ENCODE measurements around a stretch of chr1.

DNA sequence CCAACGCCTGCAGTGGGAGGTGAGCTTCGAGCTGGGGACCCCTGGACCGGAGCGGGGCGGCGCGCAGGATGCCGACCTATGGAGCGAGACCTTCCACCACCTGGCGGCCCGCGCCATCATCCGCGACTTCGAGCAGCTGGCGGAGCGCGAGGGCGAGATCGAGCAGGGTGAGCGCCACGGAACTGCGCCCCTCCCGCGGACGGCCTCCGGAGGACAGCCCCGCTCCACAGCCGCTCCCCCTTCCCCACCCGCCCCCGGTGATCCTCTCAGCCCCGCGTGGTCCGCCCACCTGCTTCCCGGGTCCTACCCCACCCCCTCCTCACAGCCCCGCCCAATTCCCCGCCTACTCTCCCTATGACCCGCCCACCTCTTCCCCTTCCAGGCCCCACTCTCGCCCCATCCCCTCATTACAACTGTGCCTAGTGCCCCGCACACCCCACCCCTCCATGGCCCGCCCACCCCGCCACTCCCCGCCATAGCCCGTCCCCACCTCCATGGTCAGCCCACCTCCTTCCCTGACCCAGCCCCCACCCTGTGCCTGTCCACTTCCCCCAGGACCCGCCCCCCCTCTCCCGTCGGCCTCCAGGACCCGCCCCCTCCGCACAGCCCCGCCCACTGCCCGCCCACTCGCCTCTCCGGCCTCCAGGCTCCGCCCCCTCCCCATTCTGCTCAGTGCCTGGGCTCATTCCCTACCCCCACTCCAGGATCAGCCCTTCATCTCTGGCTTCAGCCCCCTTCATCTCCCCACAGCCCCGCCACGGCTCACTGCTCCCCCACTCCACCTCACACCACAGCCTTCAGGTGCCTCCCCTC lies 52.8 kb downstream of the VWA5B1 start:
- PRO-cap, 2 experiments = no peak in any of the 2 experiments

GRCh38 chr1:20366387-20366972 lies 75.8 kb downstream of the VWA5B1 start:
- PRO-cap, 2 experiments = no peak in any of the 2 experiments

DNA sequence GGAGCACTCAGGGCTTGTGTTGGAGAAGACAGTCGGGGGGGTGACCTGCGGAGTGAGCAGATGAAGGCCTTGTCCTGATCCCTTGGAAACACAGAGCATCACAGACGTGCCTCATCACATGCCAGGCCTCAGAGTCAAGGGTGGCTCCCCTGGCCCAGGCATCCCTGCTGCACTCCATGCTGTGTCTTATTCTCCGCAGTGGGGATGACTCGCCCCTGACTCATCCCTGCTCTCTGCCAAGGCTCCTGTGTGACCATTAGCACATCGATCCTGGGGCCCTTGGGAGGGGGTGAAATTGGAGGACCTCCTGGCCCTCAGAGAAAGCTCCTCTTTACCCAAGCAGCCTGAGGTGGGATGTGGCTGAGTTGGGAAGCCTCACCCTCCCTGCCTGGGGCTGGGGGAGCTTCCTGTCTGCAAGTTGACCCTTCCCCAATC lies 74.8 kb downstream of the CAMK2N1 start:
- PRO-cap, 2 experiments = peak in 2 of 2 experiments; most common minus-strand start position 221 of the sequence (in 2)

DNA sequence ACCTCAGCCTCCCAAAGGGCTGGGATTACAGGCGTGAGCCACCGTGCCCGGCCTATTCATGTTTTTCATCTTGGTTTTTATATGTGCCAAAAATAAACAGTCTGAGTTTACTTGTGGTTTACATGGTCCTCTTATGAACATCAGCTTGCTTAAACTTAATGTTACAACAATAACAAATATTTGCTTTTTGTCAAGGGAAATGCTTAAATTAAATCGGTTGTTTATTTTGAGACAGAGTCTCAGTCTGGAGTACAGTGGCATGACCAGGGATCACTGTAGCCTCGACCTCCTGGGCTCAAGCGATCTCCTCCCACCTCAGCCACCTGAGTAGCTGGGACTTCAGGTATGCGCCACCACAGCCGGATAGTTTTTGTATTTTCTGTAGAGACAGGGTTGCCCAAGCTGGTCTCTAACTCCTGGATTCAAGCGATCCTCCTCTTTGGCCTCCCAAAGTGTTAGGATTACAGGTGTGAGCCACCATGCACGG lies 2.3 kb downstream of the HP1BP3 start:
- PRO-cap, 2 experiments = peak in 2 of 2 experiments; most common plus-strand start position 234 of the sequence (in 2)

DNA sequence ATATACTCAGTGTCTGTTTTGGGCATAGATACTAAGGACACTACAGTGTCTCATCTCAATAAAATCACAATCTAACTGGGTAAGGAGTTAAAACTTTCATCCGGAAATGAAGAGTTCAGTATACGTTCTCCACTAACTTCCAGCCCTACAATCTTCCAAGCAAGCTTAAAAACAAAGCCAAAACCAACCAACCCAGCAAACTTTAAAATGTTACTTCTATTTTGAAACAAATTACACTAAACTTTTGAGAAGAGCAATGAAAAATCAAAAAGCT lies 1.6 kb downstream of the HP1BP3 start:
- PRO-cap, 2 experiments = no peak in any of the 2 experiments

- PRO-cap, 2 experiments = no peak in any of the 2 experiments
Observed at GRCh38 chr1:20851100-20851709, 64.1 kb upstream of the HP1BP3 start.

- PRO-cap, 2 experiments = no peak in any of the 2 experiments
Observed at GRCh38 chr1:20865092-20865414, 77.9 kb upstream of the HP1BP3 start.

DNA sequence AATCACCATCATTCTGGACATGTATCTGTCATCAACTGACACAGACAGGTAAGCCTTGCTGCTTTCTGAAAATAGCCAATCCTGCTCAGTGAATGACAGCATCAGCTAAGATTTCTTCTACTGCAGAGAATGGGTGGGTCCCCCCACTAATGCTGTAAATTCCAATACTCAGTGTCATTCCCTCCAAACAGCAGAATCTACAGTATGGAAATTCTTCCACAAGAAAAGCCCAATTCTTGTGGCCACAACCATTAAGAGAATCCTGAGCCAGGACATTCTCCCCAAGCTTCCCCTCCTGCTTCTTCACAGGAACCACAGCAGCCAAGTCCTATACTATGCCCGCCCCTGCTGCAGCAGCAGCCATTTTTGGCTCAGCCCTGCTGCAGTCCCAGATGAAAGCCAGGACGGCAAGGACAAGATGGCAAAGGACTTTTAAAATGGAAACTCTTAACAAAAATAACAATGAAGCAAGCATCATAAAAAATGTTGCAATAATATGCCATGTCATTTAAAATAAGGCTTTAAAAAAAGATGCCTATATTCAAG lies 26.8 kb downstream of the EIF4G3 start:
- PRO-cap, 2 experiments = no peak in any of the 2 experiments

- PRO-cap, 2 experiments = no peak in any of the 2 experiments
Observed at GRCh38 chr1:21257376-21258179, 32.7 kb downstream of the ECE1 start.

DNA sequence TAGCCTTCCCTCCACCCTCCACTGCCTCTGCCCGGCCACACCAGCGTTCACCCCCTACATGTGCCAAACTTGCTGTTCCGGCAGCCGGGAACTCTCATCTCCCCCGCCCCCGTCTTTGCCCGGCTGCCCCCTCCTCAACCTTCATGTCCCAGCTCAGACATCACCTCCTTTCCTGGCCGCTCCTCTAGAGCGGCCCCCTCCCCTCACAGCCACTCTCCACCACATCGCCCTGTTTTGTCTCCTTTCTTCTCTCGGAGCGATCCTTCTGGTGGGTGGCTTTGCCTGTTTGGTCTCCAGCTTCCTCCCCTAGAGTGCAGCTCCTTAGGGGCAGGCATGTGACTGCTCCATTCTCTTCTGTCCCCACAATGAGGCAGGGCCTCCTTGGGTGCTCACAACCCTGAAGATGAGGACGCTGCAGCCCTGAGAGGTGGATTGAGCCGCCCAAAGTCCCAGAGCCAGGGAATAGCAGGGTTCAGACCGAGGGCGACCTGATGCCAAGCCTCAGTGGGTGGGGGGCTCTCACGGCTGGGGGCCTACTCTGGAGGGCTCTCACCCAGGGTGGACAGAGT lies 44.9 kb upstream of the ECE1 start:
- PRO-cap, 2 experiments = no peak in any of the 2 experiments

DNA sequence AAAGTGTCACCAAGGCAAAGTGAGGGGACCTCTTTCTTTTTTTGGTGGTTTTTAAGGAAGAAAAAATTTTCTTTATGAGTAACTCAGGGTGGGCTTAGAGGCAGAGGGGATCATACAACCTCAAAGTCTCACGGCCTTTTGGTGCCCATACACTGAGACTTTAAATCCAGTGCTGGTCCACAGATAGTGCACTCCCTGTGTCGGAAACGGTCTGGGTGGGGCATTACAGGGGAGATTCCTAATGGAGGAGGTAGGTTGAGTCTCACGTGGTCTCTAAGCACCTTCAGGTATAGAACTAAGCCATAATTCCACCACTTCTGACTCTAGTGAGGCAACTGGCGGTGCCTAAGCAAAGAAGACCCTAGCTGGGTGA lies 53.5 kb upstream of the ECE1 start:
- PRO-cap, 2 experiments = no peak in any of the 2 experiments

DNA sequence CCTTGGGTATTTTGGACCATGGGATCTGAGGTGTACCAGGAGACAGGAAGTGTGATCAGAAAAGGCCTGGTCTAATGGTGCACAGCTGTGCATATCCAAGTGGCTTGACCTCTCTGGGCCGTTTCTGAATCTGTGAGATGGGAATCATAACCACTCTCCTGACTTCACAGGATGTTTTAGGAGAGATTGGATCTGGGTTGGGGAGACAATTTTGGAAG lies 37.0 kb downstream of the ALPL start:
- PRO-cap, 2 experiments = peak in 2 of 2 experiments; most common plus-strand start position 58 of the sequence (in 2)

GRCh38 chr1:21608765-21609181 lies 60.4 kb downstream of the RAP1GAP start:
- PRO-cap, 2 experiments = no peak in any of the 2 experiments

DNA sequence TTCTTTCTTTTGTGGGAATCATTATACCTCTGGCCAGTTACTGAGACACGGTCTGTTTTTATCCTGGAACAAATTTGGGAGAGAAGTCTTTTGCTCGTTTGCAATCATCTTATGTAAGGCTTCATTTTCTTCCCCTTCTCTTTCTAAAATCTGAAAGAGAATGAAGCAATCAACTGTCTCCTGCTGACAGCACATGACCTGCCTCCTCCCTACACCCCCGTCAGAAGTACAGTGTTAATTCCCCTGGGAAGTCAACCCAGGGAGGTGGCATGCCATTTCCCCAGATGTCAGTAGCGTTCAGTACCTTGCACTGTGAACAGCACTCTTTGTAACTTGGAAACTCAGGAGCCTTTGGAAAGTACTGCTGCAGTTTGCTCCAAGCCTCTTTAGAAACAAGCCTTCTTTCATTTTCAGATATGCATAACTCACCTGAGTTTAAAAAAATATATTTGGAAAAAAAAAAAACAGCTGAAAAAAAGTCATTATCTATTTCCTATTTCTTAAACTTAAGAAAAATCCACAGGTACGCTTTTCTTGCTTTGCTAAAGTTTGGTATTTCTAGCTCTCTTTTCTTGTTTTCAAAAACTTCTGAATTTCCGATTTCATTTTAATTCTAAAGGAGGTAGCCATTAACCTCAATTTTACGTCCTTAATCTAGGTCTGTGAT lies 37.4 kb upstream of the RAP1GAP start:
- PRO-cap, 2 experiments = no peak in any of the 2 experiments

- PRO-cap, 2 experiments = no peak in any of the 2 experiments
Observed at GRCh38 chr1:21748106-21748355, 34.9 kb downstream of the USP48 start.

DNA sequence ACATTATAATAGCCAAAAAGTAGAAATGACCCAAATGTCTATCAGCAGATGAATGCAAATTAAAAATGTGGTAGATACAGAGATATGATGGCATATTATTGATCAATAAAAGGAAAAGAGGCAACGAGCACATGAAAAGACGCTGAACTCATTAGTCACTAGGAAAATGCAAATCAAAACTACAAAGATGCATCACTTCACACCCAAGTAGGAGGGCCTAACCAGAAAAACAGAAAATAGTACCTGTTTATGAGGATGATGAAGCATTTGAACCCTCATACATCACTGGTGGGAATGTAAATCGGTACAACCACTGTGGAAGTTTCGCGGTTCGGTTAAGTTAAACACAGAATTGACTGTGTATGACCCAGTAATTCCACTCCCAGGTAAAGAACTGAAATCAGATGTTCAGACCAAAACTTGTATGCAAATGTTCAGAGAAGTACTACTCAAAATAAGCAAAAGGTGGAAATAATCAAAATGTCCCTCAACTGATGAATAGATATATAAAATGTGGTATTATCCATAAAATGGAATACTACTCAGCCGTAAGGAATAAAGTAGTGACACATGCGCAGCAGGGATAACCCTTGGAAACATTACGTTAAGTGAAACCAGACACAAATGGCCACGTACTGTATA lies 3.1 kb downstream of the USP48 start:
- PRO-cap, 2 experiments = no peak in any of the 2 experiments

- PRO-cap, 2 experiments = no peak in any of the 2 experiments
Observed at GRCh38 chr1:21781736-21782507, 1.0 kb downstream of the USP48 start.

DNA sequence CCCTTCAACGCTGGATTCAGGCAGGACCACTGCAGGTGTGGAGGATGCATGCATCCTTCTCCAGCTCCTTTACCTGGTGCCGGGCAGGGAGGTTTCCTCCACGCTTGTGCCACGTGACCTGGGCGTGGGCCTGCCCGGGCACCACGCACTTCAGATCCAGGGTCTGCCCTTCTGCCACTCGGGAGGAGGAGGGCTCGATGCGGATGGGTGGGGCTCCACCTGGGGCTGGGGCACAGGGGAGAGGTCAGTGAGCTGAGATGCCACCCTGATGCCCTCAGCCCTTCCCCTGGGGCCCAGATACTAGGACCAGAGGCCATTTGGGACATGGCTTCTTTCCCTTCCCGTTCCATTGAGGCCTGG lies 32.0 kb downstream of the LDLRAD2 start:
- PRO-cap, 2 experiments = no peak in any of the 2 experiments

DNA sequence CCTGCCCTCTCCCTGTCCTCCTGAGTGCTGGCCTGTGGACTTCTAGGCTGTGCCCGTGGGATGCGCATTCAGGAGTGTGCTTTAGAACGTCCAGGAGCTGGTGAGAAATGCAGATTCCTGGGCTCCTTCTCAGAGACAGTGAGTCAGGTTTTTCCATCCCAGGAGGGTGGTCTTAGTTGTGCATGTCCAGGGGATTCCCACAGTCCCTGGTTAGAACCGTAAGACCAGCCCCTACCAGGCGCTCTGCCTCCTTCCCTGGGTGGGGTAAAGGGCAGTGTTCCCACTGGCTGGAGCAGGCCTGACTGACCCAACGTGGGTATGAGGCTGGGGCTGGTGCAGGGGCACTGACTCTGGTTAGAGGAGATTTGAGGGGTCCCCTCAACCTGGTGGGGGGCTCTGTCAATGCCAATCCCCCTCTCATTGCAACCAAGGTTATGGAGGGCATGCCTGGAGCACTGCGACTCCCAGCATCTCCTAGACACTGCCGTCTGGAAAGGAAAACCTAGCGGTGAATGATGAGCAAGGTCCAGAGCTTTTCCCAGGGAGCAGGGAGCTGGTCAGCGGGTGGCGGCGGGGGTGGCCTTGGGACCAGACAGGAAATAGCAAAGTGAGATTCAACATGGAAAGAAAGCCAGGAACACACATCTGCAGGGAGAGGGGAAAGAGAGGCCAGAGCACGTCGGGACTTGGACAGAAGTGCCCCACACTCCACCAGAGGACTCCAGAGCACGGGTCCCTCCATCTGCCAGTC lies 38.6 kb downstream of the HSPG2 start:
- PRO-cap, 2 experiments = no peak in any of the 2 experiments

- PRO-cap, 2 experiments = no peak in any of the 2 experiments
Observed at GRCh38 chr1:21913109-21913714, 23.9 kb downstream of the HSPG2 start.